ENCODE measurements around the gene LPIN3.

DNA sequence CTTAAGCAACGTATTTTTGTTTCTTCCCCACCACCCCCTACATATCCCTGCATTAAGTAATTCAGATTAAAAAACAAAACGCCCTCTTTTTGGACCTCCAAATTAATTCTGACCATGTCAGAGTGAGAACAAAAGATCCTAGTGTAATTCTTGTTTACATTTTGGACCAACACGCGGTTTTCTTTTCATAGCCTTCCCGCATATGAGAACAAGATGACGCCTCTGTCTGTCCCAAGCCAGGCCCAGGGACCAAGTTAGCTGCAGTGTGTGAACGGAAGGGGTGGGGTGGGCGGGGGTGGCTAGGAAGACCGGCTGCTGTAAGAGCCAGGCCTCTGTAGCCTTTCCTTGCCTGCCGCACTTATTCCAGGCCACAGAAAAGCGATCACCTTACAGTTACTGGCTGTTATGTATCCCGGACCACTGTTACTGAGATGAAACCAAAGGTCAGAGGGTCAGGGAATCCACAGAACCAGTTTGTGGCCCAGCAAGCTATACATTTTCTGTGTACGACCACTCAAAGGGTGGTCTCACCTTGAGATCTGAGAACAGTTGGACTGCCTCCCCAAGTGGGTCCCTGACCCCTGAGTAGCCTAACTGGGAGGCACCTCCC, 68.0 kb downstream of the PLCG1 start:
- RAMPAGE, long total RNA = no peak
- RRBS = 75% methylated on average over 3 of the region's 13 CpGs

GRCh38 chr20:41276280-41276913, 41.1 kb downstream of the ZHX3 start:
- RAMPAGE, long total RNA = no peak
- RRBS = no CpG with 5 or more reads among the region's 9 CpGs

- RAMPAGE, long total RNA = no peak
- RRBS = no CpG with 5 or more reads among the region's 2 CpGs
These were observed 30.8 kb downstream of the ZHX3 start for GRCh38 chr20:41286608-41287347.

DNA sequence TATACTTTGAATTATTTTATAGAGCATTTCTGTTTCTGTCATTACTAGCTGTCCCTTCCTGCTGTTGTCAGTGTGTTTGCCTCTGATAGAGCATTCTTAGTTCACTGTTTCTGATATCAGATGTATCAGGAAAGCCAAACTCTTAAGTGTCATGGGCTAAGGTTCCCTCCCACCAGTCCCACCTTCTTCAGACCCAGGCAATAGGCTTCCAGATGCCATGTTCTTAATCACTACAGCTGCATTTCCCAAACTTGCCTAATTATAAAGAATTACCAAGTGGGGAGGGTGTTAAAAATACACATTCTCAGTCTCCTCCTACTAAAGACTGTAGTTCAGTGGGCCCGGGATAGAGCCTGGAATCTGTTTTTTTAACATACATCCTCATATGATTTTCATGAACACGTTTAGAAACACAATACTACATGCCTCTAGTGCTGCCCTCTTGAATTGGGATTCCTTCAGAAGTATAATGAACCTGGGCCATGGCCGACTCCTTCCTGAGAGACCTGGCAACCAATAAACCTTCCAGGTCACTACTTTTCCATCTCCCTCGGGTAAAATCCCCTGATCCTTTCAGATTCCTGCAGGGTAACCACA, 8.3 kb downstream of the ZHX3 start:
- RAMPAGE, long total RNA = no peak
- RRBS = no CpG with 5 or more reads among the region's 4 CpGs

GRCh38 chr20:41340456-41341108, at the start of gene LPIN3:
TSS of gene LPIN3 (plus strand) at chr20:41340821.
- RAMPAGE, long total RNA = no peak
- RRBS = no CpG with 5 or more reads among the region's 31 CpGs

GRCh38 chr20:41392825-41393286, 26.2 kb upstream of the EMILIN3 start:
- RAMPAGE, long total RNA = no peak
- RRBS = no CpG with 5 or more reads among the region's 5 CpGs

GRCh38 chr20:43457947-43458179, 167 bp downstream of the SRSF6 start:
- RAMPAGE, long total RNA = no peak
- RRBS = no CpG with 5 or more reads among the region's 26 CpGs

DNA sequence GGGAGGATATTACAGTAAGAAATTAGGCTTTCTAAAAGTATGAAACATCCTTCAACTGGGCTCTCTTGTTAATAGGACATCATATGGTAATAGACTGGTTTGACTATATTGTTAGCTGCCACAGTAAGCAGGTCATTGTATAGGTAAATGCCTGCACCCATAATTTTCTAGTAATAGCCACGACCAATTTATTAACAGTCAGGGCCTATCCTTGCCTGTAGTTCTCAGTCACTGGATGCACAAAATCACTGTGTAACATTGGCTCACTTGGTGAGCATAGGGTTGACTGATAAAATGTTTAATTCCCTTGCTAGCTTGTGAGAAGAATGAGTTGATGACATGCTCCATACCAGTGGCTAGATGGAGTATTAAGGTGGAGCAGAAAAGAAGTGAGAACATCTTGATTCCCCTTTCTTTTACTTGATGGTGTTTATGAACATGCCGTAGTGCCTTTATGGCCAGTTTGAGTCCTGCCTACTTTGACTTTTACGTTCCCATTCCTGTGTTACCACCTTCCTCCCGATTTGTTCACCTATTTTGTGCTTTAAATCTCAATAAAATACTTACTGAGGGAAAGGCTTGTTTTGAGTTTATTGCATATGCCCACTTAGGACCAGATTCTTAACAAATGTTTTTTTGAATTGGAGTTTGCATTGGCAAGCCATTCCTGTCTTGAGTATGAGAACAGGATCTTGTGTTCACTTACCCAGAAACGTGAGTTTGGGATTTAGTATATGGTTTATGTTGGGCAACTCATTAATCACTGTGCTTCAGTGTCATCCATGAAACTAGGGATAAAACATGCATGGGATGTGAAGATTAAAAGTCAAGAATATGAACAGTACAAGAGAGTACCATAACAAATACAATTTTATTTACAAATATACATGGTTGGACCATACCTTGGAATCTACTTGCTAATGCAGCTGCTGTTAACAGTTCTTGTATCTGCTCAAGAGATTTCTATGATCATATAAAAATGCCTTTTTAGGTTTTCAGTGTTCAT, 5.6 kb downstream of the SRSF6 start:
- RAMPAGE, long total RNA = no peak
- RRBS = no CpG with 5 or more reads among the region's 5 CpGs

DNA sequence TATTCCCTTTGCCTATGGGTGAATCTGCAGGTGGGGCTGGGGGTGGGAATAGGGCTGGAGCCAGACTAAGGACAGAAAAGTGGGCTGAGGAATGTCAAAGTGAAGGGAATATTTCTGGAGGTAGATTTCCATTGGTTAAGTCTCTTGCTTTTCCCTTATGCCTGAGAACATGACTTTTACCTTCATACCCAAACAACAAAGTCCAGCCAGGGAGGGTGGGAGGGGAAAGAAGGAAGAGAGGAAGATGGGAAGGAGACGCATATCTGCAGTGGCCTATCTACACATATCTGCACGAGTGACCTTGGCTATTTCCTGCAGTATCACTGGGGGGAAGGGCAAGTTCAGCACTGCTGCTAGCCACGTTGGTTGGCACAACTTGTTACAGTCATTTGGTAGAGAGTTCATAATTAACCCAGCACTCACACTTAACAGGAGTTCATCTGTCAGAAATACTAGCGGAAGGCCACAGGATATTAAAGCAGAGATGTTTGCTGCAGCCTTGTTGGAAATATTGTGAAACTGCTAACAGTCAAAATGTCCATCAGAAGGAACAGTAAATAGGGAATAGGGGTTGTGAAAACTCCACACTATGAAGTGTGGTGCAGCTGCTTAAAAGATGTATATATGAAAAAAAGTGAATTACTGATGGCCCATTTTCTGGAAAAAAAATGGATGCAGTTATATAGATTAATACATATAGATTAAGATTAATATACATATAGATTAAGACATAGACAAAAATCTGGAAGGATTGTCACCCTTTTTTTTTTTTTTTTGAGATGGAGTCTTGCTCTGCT, 2.3 kb upstream of the SGK2 start:
- RAMPAGE, long total RNA = no peak
- RRBS = no CpG with 5 or more reads among the region's 4 CpGs

DNA sequence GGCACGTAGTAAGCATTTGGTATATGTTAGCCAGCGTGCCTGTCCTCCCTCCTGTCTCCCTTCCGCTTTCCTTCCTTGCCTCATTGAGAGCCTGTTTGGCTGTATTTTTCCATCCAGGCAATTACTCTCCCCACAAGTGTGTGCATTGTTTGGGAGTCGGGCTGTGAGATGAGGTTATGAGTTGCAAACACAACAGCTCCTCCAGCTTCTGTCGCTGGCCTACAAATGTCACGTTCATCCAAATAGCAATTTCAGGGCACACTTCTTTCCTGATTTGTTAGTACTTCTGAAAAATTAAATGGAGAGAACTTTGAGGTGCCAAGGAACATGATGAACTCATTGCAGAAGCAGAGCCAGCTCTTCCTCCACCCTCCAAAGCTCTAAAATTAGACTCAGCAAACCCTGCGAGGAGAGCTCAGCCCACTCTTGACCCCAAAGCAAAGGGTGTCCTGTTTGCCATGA, 50.7 kb upstream of the TOX2 start:
- RAMPAGE, long total RNA = no peak
- RRBS = no CpG with 5 or more reads among the region's 7 CpGs

- RAMPAGE, long total RNA = no peak
- RRBS = no CpG with 5 or more reads among the region's 1 CpG
These were observed 21.9 kb upstream of the TOX2 start for GRCh38 chr20:43892863-43893104.

GRCh38 chr20:43915361-43915915, 786 bp downstream of the TOX2 start:
- RAMPAGE, long total RNA = no peak
- RRBS = 5% methylated on average over 5 of the region's 42 CpGs

DNA sequence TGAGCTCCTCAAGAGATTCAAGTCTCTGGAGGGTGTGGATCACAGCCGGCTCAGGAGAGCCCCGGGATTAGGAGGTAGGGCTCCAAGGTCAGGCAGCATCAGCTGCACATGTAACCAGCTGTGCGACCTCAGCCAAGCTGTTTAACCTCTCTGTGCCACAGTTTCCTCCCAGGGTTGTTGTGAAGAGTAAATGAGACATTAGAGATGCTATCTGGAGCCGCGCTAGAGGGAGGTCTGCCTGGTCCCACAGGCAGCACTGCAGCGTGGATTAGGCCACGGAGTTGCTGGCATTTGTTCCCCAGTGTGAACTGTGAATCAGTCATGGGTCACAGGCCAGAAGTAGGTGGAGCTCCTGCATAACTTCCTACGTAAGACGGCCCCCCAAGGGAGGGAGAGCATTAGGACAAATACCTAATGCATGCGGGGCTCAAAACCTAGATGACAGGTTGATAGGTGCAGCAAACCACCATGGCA, 105.3 kb downstream of the TOX2 start:
- RAMPAGE, long total RNA = no peak
- RRBS = no CpG with 5 or more reads among the region's 10 CpGs

DNA sequence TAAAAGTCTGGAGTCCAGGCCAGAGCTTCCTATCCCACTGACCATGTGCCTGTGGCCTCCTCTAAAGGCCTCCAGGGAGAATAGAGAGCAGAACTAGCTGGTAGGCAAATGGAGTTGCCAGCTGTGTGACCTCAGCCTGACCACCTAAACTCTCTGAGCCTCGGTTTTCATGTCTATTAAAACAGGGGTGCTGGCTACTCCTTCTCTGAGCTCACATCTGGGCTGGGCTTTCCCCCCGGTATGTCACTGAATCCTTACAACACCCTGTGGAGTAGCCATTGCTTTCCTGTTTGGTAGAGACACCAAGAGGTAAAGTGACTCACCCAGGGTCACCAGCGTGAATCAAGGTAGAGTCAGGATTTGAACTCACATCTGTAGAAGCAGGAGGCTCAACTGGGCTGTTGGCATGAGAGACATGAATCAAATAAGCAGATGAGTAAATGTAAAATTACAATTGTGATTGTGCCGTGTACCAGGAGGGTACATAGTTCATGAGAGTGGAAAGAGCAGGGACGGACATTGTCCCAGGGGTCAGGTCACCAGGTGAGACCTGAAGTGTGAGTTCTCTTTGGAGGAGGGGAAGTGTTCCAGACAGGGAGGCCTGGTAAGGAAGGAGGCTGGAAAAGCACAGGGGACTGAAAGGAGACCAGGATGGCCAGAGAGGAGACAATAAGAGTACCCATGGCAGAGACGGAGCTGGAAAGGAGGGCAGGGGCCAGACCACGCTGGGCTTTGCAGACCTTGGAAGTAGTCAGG, 132.0 kb downstream of the JPH2 start:
- RAMPAGE, long total RNA = no peak
- RRBS = no CpG with 5 or more reads among the region's 7 CpGs

DNA sequence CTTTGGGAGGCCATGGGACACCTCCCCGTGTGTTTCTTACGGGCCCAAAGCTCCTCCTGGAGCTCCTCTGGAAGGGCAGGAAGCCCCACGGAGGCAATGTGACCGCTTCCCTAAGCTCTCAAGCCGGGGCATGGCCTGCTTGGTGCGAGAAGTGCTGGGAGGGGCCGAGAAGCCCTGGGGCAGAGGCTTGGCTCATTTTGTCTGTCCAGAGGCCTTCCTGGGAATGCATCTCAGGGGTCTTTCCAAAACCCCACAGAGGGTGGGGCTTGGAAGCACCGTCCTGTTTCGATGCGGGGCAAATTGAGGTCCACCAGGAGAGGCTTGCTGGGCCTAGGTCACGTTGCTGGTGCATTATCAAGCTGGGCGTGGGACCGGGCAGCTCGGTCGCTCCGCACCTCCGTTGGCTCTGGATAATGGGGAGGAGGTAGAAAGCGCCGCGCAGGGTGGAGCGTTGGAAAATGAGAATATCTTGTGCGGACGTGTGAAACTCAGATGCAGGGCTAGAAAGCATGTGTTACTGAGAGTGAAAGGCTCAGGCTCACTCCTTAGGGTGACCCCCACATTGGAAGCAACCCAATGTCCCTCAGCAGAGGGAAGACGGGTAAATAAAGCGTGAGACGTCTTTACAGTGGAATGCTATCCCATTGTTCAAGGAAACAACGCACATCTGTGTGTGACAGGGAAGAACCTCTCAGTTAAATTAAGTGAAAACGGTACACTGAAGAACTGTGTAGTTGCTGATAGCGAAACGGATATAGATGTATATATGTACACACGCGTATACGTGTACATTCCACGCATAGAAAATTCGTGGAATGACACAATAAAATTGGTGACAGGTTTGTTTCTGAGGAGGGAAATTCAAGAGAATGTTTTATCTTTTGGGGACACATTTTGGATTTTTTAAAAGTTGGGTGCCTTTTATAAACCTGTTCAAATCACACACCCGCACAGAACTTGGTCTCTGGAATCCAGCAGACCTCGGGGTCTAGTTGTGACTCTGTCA, 704 bp downstream of the HNF4A start:
- RAMPAGE, long total RNA = no peak
- RRBS = no CpG with 5 or more reads among the region's 37 CpGs

GRCh38 chr20:44394333-44395123, 39.0 kb downstream of the HNF4A start:
- RAMPAGE, long total RNA = no peak
- RRBS = no CpG with 5 or more reads among the region's 11 CpGs

DNA sequence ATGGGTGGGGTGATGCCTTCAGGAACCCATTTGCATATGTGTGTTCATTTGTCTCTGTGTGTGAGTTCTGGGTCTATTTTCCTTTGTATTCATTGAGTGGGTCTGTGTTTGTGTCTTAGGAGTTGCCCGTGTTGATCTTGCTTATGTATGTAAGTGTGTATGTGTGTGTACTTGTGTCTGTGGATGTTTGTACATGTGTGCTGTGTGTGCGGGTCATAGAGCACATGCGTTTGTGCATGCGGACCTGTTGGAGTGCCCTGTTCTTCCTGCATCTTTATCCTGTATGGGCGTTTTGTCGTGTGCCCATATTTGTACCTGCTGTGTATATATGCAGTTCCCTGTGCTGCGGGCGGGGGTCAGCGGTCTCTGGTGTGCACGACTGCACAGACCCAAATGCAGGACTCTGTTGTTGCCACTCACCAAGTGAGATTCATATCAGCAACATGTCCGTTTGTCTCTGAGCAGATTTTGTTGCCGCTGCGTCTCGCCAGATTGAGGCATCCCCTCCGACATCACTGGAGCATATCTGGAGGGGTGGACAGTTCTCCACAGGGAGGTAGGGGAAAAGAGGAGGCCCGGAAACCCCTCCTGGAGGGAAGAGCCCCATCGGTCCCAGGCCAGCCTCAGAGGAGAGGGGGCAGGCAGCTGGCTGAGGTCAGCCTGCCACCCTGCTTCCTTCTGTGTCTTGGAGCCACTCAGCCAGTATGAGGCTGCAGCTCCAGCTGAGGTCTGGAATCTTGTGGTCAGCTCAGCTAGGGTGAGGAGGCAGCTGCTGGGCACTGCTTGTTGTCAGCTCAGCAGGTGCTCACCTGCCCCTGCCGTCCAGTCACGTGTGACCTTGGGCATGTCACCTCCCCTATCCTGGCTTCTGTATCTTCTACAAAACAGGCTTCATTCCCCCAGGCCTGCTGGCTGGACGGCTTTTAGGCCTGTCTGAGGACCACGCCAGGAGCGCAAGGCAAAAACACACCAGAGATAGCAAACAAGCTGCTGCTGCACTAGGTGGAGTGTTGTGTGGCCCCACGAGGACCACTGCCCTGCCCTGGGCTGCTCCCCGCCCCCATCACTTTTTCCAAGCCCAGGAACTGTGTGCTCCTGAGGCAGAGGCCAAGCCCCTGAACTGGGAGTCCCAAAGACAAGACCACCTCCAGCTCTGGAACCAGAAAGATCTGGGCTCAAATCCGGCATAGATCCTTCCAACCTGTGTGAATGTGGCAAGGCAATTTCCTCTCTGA, 47.0 kb downstream of the HNF4A start:
- RAMPAGE, long total RNA = no peak
- RRBS = no CpG with 5 or more reads among the region's 25 CpGs

DNA sequence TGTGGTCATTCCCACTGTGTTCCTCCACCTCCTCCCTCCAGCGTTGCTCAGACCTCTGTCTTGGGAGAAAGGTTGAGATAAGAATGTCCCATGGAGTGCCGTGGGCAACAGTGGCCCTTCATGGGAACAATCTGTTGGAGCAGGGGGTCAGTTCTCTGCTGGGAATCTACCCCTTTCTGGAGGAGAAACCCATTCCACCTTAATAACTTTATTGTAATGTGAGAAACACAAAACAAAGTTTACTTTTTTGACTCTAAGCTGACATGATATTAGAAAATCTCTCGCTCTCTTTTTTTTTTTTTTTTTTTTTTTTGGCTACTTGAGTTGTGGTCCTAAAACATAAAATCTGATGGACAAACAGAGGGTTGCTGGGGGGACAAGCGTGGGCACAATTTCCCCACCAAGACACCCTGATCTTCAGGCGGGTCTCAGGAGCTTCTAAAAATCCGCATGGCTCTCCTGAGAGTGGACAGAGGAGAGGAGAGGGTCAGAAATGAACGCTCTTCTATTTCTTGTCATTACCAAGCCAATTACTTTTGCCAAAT, 43.5 kb upstream of the TTPAL start:
- RAMPAGE, long total RNA = no peak
- RRBS = no CpG with 5 or more reads among the region's 7 CpGs

GRCh38 chr20:44445349-44446613, 29.9 kb upstream of the TTPAL start:
- RAMPAGE, long total RNA = no peak
- RRBS = 100% methylated on average over 1 of the region's 11 CpGs

DNA sequence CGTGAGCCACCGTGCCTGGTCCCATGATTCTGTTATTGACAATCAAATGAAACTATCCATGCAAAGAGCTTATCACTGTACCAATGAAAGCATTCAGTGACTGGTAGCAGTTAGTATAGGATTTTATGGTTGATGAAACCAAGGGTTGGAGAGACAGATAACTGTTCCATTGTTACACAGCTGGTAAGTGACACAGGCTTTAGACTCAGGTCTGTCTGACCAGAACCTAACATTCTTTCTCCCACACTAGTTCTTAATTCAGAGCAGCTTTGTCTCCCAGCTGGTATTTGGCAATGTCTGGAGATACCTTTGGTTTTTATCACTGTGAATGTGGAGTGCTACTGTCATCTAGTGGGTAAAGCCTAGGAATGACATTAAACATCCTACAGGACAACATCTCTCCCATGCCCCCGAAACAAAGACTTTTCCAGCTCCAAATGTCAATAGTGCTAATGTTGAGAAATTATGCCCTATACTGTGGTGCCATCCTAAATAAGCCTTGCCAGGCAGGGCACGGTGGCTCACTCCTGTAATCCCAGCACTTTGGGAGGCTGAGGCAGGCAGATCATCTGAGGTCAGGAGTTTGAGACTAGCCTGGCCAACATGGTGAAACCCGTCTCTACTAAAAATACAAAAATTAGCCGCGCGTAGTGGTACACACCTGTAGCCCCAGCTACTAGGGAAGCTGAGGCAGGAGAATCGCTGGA, 4.2 kb upstream of the TTPAL start:
- RAMPAGE, long total RNA = no peak
- RRBS = no CpG with 5 or more reads among the region's 9 CpGs